LHCN-M2 (cell line): ENCODE results near the genes FBRSL1, ANKLE2 and ANHX.

GRCh38 chr12:131924523-131924902 is 4.6 kb upstream of the PUS1 start:
- RAMPAGE, long total RNA: no peak

GRCh38 chr12:131927988-131928722 is 921 bp upstream of the PUS1 start:
- RAMPAGE, long total RNA: no peak

DNA sequence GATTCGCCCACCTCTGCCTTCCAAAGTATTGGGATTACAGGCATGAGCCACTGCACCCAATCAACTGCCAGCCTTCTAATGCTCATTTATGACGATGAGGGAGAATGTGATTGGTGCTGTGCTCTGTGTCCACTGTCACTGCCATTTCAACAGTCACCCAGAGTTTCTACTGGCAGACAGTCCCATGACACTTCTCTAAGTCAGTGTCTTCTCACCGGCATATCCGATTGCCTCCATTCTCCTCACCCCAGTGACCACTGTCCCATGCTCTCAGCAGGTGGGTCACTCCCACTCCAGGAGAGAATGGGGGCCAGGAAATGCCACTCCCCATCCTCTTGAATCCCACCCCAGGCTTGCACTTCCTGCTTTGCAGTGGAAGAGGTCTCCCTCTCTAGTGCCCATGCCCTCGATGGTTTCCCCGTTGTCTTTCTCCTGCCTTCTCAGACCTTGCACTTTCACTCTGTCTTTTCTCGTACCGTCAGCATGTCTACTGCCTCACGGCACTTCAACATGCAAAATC is 2.3 kb upstream of the EP400 start:
- RAMPAGE, long total RNA: no peak

- RAMPAGE, long total RNA: no peak
These were observed 78.3 kb downstream of the EP400 start for GRCh38 chr12:132027820-132028588.

DNA sequence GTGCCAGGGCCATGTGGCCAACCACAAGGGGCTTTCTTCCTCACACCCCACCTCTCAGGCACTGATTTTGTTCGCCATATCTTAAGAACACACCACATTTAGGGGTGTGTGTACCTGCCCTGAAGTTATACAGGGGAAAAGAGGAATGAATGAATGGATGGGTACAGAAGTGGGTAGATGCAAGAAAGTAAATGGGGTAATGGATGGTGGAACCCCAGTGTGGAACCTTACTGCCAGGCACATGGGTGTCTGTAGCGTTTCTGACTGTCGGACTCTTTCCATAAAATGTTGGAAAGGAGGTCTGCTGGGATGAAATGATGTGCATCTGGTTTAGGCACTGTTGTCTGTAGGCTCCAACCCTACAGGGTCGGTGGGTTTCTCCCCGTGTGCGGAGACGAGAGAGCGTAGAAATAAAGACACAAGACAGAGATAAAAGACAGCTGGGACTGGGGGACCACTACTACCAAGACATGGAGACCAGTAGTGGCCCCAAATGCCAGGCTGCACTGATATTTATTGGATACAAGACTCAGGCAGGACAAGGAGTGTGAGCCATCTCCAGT is 93.1 kb downstream of the DDX51 start:
- RAMPAGE, long total RNA: no peak

DNA sequence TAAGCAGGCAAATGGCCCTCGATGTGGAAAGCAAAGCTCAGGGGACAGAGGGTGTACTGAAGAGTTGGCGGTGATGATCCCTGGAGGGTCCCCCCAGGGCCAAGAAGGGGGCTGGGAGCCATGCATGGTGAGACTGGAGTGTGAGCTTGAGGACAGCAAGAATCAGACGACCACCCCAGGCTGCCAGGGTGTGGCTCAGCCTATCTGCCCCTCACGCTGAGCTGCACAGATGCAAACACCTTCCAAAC is 13.6 kb downstream of the DDX51 start:
- RAMPAGE, long total RNA: no peak

- RAMPAGE, long total RNA: no peak
These were observed 417 bp downstream of the NOC4L start for GRCh38 chr12:132144784-132144964.

- RAMPAGE, long total RNA: no peak
These were observed 7.0 kb downstream of the NOC4L start for GRCh38 chr12:132151217-132151752.

GRCh38 chr12:132489575-132490399 is at the start of gene FBRSL1:
TSS of gene FBRSL1 (plus strand) at chr12:132490151.
- RAMPAGE, long total RNA: no peak

DNA sequence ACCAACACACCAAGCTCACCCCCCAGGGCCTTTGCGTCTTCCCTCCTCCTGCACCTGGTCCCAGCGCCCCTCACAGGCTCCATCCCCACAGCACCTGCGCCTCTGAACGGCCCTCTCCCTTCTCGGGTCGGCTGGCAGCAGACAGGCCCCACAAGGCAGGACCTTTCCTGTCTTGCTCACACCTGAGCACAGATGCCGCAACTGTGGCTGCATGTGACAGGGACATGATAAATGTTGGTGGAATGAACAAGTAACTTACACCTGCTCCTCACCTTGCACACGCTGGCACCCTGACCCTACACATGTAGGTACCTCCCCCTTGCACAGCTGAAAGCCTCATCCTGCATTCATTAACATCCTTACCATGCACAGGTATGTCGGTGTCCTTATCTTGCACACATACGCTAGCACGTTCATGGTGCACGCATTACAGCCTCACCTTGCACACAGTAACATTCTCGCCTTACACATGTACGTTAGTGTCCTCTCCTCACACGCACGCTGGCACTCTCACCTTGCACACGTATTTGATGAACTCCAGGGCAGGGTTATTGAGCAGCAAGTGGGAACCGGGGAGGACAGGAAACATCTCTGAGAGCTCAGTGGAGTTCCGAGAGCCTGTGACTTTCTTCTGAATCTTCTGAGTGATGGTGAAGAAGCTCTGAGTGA is 13.4 kb downstream of the P2RX2 start:
- RAMPAGE, long total RNA: no peak

- RAMPAGE, long total RNA: no peak
These were observed 22.7 kb downstream of the PGAM5 start for GRCh38 chr12:132733103-132733903.

DNA sequence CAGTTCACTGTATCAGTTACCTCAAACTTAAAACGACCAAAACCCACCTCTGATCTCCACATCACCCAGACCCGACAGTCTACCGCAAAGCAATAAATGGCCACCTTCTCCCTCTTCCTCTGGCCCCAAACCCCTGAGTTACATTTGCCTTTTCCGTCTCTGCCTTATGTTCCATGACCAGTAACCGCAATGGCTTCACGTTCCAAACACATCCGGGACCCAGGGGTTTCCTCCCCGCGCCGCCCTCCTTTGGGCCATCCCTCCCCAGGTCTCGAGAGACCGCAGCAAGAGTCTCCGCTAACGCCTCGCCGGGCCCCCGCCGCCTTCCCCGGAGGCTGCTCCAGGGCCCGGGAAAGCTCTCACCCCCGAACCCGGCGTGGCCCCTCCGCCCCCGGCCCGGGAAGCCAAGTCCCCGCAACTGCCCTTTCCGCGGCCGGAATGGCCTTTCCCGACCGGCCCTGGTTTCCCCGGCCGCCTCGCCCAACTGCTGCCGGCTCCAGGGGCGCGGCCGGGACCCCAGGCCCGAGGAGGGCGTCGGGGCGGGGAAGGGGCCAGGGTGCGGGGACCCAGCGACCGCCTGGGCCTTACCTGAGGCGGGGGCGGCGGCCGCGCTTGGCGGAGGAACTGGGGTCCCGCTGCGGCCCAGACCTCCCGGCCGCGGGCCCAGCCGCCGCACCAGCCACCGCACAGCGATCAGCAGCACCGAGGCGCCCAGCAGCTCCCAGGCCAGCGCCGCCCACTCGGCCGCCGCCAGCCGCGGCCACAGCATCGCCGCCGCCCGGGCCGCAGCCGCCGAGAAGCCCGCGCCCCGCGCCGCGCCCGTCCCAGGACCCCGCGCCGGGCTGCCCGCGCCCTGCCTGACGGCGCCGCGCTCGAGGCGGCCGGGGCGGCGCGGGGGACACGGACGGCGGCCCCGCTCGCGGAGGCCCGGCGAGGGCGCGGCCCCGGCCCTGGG is at the start of gene ANKLE2:
Gene ANKLE2, minus strand, starts transcription at position 803 of the 955 bp plus-strand sequence.
- RAMPAGE, long total RNA: no peak

DNA sequence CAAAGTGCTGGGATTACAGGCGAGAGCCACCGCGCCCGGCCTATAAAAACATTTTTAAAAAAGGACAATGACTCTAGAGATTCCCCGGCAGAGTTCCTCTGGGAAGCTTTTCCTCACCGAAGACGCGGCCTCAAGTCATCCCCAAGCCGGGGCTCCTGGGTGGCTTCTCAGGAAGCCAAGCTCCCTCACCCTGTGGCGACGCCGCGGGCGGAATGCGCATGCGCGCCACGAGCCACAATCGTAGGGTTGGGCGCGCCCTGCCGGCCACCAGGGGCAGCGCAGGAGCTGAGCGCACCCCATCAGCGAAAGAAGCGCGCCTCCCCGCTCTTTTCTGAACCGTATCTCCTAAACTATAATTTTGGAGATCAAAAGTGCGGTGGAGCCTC is 17.3 kb upstream of the CHFR start:
- RAMPAGE, long total RNA: no peak

GRCh38 chr12:132908650-132909383 is 21.4 kb upstream of the CHFR start:
- RAMPAGE, long total RNA: no peak

GRCh38 chr12:133235817-133236016 is at the start of gene ANHX:
TSS of gene ANHX (minus strand) at chr12:133235877.
- RAMPAGE, long total RNA: no peak